Thoracic aorta endothelial cell (primary cell): ENCODE data around the gene PLEKHG7.

DNA sequence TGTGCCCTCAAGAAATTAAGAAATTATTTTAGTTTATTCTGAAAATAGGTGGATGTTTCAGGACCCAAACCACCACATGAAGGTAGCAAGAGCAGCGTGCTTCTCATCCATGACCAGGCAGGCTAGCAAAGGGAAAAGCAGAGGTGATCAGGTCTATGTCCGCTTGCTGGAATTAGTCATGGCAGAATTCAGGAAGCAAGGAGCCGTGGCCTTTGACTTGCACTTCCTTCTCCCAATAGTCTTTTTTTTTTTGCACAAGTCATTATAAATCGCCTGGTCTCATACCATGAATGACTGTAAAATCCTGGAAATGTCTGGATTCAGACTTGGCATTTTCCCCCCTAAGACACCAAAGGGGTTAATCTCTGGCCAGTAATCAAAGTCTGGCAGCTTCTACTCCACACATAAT, 157.7 kb downstream of the BTG1 start:
- CAGE, long polyA plus RNA = no peak

DNA sequence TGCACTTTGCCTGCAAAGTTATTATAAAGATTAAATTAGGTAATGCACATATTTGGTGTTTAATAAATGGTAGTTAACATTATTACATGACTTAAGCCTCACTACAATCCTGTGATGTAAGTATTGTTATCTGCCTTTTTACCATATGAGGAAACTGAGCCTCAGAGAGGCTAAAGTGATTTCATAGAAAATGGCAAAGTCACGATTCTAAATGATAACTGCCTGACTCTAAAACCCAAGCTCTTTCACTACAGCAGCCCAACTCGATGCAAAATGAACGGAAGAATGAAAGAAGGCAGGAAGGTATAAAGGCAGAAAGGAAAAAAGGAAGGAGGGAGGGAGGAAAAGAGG, 134.0 kb downstream of the BTG1 start:
- CAGE, long polyA plus RNA = no peak

GRCh38 chr12:92068661-92068927, 77.1 kb downstream of the BTG1 start:
- CAGE, long polyA plus RNA = no peak

DNA sequence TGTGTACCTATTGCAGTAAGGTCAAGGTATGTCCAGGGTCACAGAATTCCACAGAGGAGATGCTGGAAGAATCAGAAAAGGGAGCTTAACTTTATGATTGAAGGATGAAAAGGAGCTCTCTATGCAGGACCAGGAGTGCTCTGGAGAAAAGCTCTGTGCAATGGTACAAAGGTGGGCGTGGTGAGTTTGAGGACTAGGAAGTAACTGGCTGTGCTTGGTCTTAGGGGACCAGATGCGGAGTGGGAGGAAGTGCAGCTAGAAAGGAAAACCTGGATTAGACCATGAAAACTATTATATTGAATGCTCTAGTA, 56.9 kb downstream of the BTG1 start:
- CAGE, long polyA plus RNA = no peak

GRCh38 chr12:92097214-92097947, 48.3 kb downstream of the BTG1 start:
- CAGE, long polyA plus RNA = no peak

DNA sequence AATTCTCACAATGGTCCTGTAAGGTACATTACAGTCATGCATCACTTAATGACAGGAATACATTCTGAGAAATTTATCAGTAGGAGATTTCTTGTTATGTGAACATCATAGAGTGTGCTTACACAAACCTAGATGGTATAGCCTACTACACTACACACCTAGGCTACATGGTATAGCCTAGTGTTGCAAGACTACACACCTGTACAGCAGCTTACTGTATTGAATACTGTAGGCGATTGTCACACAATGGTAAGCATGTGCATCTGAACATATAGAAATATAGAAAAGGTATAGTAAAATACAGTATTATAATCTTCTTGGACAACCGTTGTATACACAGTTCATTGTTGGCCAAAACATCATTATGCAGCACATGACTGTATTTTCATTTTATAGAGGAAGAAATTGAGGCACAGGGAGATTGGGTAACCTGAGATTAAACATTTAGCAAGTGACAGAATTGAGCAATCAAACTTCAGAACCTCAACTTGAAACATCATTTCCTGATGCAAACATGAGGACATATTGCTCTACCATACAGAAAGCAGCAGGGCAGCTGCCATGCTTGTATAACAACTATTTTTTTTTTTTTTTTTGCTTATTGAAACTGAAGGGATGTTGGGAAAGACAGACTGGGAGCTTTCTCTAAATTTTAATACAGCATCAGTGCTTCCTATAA, 22.1 kb downstream of the BTG1 start:
- CAGE, long polyA plus RNA = no peak

DNA sequence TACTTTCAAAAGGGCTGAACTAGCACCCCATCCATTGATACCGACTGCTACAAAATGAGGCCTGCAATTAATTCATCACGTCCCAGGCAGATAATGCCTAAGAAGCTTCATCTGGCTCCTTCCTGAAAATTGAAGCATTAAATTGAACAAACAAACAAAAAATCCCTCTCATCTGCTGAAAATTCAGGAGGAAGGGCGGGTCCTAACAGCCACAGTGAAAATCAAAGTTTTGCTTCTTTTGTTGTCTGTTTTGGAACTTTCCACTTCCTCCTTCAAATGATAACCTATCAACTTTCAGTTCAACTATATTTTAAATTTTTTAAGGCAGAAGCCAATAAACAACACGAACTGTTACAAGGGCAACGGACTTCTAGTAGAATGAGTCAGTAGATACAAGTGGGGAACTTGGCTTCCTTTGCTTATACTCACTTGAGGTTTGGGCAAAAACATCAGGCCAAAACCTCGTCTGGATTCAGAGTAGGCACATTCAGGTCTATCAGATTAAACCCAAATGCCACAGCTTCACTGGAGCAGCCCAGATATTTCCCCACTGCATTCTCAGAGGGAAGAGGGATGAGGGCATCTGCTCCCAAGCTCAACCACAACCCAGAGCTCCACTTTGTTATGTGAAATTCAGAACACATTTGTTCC, 152.2 kb upstream of the BTG1 start:
- CAGE, long polyA plus RNA = no peak

DNA sequence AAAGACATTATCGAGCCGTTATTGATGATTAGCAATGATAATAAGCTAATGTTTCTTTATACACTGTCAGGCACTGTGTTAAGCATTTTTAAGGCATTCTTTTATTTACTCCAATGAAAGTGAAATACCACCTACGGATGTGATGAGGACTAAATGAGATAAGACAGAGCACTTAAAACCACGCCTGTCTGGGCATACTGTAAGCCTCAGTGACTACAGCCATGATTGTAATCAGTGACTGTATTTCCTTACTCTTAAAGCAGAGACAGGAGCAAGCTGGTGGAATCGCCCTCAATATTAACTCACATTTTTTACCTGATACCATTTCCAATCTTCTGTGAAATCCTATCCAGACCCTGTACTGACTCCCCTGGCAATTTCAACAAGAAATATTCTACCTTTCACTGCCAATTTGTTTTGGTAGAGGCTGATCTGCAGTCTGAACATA, 195.3 kb upstream of the BTG1 start:
- CAGE, long polyA plus RNA = no peak

DNA sequence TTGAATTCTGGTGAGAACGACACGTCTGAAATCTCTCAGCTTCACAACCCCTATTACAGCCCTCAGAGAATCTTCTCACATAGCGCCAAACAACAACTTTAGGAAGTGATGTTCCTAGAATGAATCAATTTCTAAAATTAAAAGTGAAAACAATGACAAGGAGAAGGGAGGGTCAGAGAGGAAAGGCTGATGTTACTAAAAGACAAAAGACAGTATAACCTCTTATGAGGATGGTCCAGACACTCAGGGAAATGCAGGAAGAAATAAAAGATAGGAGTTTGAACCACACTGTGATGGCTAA, 270.8 kb upstream of the BTG1 start:
- CAGE, long polyA plus RNA = no peak

- CAGE, long polyA plus RNA = no peak
These were observed 163.5 kb upstream of the PLEKHG7 start for GRCh38 chr12:92539154-92539835.

GRCh38 chr12:92702535-92703475, at the start of gene PLEKHG7:
PLEKHG7 (plus strand) TSS chr12:92702989.
- CAGE, long polyA plus RNA = no peak

GRCh38 chr12:92780121-92780470, 77.3 kb downstream of the PLEKHG7 start:
- CAGE, long polyA plus RNA = no peak

- CAGE, long polyA plus RNA = no peak
These were observed 99.5 kb downstream of the PLEKHG7 start for GRCh38 chr12:92802143-92802757.

- CAGE, long polyA plus RNA = no peak
These were observed 111.0 kb downstream of the EEA1 start for GRCh38 chr12:92817951-92818730.

GRCh38 chr12:92824089-92824460, 105.0 kb downstream of the EEA1 start:
- CAGE, long polyA plus RNA = no peak

- CAGE, long polyA plus RNA = no peak
These were observed 86.8 kb downstream of the EEA1 start for GRCh38 chr12:92842207-92842848.

GRCh38 chr12:92899157-92900084, 29.7 kb downstream of the EEA1 start:
- CAGE, long polyA plus RNA = no peak

- CAGE, long polyA plus RNA = no peak
These were observed 58.8 kb upstream of the EEA1 start for GRCh38 chr12:92987799-92988323.

- CAGE, long polyA plus RNA = no peak
These were observed 89.7 kb upstream of the EEA1 start for GRCh38 chr12:93018636-93019275.

DNA sequence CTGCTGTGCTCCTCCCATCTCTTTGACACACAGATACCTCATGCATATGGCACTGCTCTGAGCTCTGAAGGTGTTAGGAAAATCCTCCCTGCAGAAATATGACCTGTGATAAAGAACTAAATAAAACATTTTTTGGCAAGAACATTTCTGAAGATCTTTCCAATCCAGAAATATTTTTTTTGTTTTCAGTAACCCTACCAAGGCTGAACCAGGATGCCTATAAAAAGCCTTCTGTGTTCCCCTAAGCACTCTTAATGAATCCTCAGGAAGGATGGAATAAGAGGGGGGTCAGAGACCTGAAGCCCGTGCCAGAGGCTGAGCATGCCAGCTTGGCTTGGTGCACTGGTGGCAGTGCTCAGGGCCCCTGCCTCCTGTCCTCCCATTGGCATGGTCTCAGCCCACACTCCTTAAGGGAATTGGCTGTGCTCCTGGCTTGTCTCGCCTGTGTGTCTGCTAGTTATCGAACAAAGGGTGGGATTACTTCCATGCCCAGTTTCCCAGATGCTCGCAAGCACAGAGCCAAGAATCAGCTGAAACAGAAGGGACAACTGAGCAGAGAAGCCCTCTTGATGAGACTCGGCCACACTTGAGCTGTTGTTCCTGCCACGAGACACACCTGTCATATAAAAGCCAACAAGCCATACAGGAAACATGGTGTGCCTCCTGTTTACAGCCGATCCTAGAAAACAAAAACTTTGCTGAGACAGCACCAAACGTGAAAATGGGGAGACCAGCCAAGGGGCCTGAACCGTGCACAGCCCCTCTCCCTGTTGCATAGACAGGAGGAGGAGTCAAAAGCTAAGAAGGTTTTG, 132.7 kb upstream of the EEA1 start:
- CAGE, long polyA plus RNA = no peak